Amniotic epithelial cell (primary cell): ENCODE results near the gene ZNF652.

GRCh38 chr17:48636294-48636999, 10.3 kb upstream of the HOXB9 start:
- RRBS = 3% methylated on average over 14 of the region's 37 CpGs

- RRBS = no CpG with 5 or more reads among the region's 12 CpGs
Observed at GRCh38 chr17:48637827-48638275, 11.7 kb upstream of the HOXB9 start.

DNA sequence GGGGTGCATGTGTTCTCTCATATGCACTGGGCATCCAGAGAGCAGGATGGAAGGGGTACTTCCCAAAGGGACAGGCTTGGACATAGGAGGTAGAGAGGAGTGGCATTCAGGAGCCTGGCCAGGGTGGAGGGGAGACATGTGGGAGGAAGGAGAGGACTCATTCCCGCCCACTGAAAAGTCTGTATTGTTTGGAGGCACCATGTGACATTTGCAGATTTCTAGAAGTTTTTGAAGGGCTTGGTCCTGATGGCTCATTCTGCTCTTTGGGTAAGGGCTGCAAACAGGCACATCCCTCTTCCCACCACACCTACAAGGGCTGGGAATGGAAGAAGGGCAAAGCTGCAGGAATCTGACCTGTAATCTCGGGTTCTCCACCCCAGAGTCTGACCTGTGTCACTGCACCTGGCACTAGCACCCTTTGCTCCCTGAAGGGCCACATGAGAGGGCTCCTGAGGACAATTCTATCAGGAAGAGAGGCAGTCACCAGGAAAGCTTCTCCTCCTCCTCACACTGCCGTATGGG, 26.6 kb downstream of the TTLL6 start:
- RRBS = no CpG with 5 or more reads among the region's 3 CpGs

DNA sequence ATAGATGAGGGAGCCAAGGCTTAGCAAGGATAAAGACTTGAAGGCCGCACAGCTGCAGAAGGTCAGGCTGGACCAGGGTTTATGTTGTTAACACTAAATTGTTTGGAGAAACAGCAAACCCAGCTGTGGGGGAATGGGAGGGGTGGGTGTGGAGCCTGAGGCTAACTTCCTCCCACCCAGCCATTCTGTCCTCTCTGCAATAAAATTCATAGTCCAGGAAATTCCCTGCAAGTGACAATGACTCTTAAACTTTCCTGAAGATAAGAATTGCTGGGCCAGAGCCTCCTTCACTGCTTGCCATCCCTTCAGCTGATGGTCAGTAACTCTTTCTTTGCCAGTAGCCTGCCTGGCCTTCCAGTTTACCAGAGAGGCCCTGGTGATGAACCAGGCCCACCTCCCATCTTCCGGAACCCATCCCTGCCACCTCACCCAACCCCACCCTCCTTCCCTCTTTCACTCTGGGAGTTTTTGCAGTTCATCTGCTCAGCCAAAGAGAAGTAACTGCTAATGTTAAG, 19.3 kb upstream of the ATP5MC1 start:
- RRBS = no CpG with 5 or more reads among the region's 2 CpGs

DNA sequence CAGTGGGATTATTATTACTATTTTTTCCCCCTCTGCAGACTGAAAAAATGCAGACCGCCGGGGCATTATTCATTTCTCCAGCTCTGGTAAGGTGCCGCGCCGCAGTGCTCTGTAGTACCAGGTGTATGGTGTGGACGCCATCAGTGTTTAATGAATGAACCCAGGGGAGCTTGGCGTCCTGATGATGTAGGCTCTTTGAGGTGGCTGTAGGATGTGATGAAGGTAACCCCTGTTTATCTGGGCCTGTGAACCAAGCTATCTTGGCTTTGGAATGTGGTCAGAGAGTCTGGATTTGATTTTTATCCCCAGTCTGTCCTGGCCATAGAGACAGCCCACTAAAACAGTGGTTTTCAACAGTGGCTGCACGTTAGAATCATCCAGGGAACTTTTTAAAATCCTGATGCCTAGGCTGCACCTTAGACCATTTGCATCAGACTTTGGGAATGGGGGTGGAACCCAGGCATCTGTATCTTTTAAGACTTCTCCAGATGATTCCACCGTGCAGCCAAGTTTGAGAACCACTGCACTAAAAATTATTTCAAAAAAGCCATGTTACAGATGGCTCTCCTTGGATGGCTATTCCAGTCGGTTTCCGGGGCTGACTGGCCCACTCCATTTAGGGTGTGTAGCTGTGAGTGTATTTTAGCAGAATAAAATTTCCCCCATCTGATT, 920 bp downstream of the ATP5MC1 start:
- RRBS = no CpG with 5 or more reads among the region's 11 CpGs

DNA sequence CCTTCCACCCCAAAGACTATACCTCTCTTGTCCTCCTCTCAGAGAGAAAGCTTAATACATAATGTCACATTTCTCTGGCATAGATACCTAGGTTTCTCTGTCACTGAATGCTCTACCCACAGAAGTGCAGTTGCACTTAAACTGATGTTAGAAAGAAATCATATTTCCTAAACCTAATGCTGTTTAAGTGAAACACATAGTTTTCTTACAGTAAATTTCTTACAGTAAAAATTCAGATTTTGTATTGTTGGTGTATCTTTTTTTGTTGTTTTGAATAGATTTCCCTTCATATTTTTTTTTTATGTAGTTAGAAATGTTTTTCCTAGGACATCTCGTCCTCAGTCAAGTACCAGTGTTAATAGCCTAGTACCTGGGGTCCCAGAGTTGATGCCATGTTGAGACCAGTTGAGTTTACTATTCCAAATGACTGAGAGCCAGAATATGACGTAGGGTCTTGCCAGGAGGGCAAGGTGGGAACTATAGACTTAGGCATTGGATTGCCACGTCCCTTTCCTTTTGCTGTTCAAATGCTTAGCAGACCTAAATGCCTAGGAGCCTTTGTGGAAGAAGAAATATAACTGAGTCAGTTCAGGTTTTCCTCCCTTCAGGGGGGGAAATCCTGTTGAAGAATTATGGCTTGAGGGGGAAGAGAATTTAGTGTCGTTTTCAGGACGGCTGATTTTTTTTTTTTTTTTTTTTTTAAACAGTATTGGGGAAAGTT, 3.3 kb downstream of the UBE2Z start:
- RRBS = no CpG with 5 or more reads among the region's 5 CpGs

DNA sequence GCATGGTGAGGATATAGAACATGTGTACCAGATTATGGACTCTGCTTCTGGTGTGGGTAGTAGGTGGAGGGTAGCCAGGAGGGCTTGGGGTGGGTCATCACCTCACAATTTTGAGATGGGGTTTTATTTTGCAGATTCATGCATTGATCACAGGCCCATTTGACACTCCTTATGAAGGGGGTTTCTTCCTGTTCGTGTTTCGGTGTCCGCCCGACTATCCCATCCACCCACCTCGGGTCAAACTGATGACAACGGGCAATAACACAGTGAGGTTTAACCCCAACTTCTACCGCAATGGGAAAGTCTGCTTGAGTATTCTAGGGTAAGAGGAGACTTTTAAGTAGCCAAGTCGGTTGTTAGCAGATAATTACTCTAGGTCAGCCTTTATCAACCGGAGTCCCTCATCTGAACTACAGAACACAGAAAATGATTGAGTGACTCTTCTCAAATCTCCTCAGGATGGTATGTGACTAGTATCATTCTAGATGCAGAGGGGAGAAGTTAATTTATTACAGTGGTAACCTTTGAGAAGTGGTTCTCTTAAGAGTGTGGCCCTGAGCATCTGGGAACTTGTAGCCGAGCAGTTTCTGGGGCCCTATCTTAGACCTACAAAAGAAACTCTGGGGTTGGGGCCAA, 4.6 kb downstream of the UBE2Z start:
- RRBS = no CpG with 5 or more reads among the region's 10 CpGs

DNA sequence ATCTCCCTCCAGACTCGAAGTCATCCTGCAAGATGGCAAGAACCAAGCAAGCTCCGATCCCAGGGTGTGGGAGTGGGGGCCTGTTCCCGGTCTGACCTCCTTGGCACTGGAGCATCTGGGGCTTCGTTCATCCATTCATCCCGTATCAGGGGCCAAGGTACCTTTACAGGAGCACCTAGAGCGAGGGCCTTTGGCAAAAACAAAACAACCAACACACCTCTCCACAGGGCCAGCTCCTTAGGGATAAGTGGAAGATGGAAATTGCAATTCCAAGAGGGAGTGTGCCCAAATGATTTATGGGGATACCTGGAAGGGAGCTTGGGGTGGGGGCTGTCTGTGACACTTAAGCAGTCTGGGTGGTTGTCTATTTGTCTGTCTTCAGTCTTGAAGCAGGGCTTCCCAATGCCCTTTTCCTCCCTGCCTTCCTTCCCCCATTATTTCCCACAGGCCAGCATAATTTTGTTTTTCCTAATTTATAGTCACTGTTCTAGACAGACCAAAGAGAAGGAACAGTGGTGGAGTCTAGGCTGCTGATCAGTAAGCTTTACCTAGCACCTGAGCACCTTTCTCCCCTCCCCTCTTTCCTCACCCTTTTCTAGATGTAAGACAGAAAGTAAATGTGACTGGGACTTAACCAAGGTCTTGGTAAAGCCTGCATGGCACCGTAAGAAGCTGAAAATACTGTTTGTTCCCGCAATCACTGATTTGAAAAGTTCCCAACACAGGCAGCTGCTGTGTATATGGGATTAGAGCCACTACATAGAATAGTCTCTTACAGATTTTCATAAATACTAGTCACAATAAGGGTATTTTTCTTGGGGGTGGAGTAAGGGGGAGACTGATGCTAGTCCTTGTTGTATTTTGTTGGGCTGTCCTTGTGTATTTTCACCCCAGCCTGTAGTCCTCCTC, 17.2 kb downstream of the SNF8 start:
- RRBS = no CpG with 5 or more reads among the region's 8 CpGs

DNA sequence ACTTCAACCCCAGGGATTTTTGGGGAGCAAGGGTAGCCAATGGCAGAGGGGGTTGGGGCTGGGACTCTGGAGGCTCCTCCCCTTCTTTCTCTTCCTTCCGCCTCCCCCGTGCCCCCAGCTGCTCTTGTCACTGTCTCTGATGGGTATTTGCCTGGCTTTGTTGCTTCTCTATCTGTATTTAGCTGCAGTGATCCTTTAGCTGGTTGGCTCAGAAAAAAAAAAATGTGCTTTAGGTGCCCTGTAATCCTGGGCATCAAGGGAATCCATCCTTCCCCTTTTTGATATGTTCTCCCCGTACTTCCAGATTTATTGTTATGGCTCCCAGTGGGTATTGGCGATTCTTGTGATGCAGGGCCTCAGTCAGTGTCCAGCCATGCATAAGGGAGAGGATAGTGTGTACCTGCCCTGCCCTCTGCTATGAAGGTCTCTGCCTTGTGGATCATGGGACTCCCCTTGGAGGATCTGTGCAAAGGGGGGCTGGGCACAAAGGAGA, 16.5 kb downstream of the SNF8 start:
- RRBS = no CpG with 5 or more reads among the region's 4 CpGs

- RRBS = no CpG with 5 or more reads among the region's 9 CpGs
Observed at GRCh38 chr17:48961481-48962052, 6.8 kb downstream of the GIP start.

- RRBS = no CpG with 5 or more reads among the region's 2 CpGs
Observed at GRCh38 chr17:48991101-48991538, 6.1 kb upstream of the IGF2BP1 start.

DNA sequence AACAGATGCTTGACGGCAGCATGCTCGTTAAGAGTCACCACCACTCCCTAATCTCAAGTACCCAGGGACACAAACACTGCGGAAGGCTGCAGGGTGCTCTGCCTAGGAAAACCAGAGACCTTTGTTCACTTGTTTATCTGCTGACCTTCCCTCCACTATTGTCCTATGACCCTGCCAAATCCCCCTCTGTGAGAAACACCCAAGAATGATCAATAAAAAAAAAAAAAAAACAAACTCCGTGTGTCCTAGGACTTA, 6.4 kb upstream of the B4GALNT2 start:
- RRBS = no CpG with 5 or more reads among the region's 4 CpGs

- RRBS = 2% methylated on average over 5 of the region's 41 CpGs
Observed at GRCh38 chr17:49192394-49192995, 17.9 kb downstream of the GNGT2 start.

DNA sequence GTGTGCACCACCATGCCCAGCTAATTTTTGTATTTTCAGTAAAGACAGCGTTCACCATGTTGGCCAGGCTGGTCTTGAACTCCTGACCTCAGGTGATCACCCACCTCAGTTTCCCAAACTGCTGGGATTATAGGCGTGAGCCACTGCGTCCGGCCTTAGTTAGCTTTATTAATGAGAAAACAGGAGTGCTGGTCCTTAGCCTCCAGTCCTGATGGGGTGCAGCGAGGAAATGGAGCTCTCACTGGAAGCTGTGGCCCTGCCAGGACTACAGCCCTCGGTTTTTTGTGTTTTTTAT, 28.8 kb upstream of the PHOSPHO1 start:
- RRBS = no CpG with 5 or more reads among the region's 6 CpGs

GRCh38 chr17:49259714-49260015, 29.1 kb upstream of the PHOSPHO1 start:
- RRBS = no CpG with 5 or more reads among the region's 9 CpGs

DNA sequence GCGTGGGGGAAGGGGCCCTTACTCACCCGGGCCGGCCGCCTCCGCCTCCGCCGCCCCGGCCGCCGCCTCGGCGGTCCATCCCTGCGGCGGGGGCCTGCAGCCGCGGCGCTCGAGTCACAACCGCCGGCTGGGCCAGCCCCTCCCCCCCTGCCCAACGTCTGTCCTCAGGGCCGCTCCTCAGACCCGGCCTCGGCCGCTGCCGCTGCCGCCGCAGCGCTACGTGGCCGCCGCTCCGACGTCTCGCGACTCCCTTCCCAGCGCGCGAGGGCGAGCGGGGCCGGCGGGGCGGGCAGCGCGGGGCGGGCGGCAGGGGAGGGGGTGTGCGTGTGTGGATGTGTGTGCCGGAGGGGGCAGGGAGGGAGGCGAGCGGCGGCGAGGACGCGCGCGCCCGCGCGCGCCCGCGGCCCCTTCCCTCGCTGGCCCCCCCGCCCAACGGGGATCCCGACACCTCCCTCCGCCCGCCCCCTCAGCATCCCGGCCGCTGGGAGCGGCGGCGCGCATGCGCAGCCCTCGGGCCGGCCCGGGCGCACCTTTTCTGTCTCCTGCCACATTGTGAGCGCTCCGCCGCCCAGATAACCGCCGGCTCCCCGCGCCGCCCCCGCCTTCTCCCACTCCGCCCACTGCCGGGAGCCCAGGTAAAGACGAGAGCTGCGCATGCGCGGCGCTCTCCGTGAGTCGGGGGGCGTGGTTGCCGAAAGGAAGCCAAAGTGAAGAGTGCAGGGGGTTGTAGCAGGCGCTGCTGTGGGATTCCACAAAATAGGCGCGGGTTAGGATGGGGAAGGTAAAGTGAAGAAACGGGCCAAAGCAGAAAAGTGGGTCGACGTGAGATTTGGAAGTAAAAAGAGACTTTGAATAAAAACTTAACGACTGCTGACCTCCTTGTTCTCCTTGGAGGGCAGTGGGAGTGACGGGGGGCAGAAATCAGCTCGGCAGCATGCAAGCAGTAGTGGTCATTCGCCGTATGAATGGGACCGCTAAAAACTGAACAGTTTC, at the start of gene ZNF652:
Gene ZNF652, minus strand, starts transcription at position 368 of the 993 bp plus-strand sequence.
- RRBS = 2% methylated on average over 52 of the region's 113 CpGs

- RRBS = no CpG with 5 or more reads among the region's 2 CpGs
Observed at GRCh38 chr17:49369737-49370261, 7.7 kb upstream of the ZNF652 start.

DNA sequence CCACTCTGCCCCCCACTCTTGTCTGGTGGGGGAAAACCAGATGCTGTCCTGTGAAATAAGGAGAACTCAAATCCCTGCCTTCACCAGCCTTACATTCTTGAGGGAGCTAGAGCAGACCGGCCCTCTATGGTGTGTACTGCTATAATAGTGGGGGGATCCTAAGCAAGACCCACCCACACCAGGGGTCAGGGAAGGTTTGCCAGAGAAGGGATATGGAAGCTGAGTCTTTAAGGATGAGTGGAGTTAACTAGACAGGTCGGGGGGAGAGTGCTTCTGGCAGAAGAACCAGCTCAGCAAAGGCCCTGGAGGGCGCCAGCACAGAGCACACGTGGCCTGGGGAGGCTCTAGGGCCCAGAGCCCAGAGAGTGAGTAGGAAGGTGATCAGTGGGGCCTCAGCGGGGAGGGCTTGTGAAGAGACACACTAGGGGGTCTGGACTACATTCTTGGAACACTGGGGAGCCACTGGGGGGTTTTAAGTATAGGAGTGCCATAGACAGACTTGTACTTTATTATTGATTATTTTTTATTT, 21.1 kb downstream of the NGFR start:
- RRBS = no CpG with 5 or more reads among the region's 5 CpGs

DNA sequence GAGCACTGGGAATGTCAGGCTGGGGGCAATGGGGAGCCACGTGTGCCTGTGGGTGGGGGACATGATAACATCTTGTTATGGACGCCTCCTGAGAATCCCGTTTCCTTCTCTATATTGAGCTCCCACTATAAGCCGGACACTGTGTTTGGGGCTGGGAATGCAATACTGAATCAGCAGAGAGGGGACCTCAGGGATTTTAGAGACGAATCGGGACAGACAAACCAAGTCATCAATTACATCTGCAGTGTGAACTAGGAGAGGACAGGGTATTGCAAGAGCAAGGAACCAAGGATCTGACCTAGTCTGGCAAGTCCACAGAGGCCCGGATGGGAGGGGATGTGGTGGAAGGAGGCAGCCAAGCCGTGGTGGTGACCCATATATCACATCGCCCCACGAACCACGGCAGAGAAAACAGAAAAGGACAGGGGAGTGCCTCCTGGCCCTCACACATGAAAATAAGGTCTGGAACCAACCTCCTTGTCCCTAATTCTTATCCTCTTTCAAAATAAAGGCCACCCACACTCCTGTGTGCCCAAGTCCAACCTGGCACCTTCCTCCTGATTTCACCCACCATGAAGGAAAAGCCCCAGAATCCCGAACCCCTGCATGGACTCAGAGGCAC, 28.1 kb upstream of the NXPH3 start:
- RRBS = no CpG with 5 or more reads among the region's 12 CpGs

GRCh38 chr17:49556188-49556649, 19.5 kb upstream of the NXPH3 start:
- RRBS = 10% methylated on average over 9 of the region's 27 CpGs